Left colon (tissue), 1 donor: ENCODE measurements around the genes PAM16, DNAJA3 and C16orf96.

DNA sequence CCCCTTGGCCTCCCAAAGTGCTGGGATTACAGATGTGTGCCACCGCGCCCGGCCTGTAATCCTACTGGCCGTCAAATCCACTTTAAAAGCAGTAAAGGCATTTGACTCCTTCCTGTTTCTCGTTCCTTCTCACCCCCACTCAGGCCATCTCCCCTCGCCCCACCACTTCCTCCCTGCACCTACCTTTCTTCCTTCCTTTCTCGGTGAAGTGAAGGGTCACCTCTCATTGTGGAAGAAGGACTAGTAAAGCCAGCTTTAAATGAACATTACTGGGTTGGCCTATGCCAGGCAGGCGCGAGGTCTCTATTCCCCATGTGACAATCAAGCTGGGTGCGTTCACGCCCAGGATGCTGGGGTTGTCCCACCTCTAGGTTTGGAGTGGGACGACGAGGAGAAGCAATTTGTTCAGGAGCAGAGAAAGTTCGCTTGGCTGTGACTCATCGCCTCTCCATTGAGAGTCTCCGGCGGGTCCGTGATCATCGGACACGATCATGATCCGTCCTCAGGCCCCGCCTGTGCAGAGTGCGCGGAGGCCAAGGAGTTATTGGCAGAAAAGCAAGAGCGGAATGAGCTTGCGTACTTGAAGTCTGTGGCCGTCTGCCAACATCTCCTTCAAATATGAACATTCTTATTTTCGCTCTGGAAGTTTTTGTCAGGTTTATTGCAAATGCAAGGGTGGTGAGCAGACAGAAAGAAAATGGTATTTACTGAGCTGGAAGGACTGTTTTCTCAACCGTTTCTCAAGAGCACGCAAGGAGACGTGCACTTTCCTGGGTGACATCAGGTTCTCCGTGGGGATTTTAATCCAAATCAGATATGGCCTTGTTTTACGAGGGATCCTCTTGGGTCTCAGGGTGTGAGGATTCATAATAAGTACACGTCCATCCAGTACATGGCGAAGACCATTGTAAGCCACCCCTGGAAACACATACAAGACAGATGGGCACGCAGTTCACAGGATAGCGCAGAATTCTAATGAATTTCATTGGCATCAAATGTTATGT, 69.9 kb upstream of the CREBBP start:
- PRO-cap, result no peak

DNA sequence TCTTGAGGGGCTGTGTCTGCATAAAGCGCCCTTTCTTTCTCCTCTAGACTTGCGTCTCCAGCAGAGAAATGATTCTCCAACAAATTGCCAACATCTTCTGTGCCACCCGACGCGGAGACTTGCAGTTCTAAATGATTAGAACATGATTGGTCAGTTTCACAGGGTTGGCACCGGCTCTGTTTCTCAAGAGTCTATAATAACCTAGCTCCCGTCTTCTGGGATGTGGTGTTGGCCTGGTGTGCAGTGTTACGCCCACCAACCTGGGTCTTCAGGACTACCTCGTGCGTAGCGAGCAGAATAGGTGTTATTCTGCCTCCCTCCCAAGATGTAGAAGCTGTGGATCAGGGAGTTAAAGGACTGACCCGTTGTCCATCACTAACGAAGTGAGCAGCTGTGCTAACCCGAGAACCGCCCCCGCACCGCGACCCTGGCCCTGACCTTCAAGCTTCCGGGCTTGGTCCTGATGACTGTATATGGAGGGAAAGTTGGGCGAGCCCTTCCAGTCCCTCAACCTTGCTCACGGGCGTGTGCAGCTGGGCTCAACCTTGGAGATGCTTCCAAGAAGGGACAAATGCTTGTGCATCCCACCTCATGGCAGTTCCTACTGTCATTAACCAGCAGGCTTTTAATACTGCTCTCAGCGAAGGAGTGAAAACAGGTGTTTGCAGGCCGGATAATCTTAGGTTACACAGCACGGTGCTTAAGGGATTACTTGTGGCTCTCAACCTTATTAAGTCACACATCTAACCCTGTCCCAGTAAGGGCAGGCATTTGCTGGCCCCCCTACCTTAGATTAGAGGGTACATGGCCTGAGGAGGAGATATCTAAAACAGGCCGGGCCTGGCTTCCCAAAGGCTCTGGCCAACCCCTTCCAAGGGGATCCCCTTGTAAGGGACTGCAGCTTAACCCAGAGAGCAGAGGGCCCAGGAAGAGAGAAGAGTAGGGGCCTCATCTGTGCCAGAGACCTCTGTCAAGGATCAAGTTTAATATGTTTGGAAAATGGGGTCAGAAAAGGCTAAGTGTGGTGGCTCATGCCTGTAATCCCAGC, 33.6 kb downstream of the SRL start:
- PRO-cap, result no peak

DNA sequence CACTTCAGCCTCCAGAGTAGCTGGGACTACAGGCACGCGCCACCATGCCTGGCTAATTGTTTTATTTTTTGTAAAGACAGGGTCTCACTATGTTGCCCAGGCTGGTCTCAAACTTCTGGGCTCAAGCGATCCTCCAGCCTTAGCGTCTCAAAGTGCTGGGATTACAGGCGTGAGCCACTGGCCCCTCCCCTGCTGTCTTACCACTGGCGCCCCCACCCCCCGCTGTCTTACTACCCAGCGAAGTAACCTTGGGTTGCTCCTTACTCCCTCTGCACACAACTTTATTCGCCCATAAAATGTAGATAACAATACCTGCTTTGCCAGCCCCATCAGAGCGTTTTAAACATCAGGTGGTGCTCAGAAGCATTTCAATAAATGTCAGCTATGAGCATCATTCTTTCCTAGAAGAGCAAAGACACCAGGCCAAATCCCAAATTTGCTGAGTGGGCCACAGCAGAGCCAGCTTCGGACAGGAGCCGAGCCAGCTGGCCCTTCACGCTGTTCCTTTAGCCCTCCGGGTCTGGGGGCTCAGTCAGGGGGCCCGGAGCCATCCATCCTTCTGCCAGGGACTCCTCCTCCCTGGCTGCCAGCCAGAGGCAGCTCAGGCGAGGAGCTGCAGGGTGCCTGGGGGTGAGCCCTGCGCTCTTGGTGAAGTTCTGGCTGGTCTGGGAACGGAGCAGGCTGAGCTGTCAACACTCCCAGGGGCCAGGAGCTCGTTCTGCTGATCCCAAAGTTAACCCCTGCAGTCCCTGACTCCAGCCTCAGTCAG, 24.3 kb downstream of the SRL start:
- PRO-cap, result no peak

DNA sequence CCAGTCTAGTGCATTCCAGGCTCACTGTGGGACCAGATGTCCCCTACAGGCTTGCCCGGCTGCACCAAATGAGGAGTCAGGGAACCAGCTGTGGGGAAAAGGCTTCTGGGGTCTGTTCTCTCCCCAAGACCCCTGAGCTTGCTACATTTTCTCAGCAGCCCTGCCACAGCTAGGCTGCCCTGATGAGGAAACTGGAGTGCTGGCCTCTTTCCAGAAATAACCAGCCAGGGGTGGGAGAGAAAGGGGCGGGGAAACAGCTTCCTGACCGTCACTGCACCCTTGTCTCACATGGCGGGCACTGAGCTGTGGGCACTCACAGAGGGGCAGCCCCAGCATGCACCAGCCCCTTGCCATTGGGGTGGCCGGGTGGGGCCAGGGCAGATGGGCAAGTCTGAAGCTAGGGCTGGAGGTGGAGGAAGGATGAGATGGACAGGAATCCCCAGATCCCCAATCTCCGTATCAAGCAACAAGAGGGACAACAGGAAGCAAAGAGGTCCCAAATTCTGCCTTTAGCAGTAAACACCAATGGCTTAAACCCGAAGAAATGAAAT, 2.8 kb downstream of the SRL start:
- PRO-cap, result no peak

DNA sequence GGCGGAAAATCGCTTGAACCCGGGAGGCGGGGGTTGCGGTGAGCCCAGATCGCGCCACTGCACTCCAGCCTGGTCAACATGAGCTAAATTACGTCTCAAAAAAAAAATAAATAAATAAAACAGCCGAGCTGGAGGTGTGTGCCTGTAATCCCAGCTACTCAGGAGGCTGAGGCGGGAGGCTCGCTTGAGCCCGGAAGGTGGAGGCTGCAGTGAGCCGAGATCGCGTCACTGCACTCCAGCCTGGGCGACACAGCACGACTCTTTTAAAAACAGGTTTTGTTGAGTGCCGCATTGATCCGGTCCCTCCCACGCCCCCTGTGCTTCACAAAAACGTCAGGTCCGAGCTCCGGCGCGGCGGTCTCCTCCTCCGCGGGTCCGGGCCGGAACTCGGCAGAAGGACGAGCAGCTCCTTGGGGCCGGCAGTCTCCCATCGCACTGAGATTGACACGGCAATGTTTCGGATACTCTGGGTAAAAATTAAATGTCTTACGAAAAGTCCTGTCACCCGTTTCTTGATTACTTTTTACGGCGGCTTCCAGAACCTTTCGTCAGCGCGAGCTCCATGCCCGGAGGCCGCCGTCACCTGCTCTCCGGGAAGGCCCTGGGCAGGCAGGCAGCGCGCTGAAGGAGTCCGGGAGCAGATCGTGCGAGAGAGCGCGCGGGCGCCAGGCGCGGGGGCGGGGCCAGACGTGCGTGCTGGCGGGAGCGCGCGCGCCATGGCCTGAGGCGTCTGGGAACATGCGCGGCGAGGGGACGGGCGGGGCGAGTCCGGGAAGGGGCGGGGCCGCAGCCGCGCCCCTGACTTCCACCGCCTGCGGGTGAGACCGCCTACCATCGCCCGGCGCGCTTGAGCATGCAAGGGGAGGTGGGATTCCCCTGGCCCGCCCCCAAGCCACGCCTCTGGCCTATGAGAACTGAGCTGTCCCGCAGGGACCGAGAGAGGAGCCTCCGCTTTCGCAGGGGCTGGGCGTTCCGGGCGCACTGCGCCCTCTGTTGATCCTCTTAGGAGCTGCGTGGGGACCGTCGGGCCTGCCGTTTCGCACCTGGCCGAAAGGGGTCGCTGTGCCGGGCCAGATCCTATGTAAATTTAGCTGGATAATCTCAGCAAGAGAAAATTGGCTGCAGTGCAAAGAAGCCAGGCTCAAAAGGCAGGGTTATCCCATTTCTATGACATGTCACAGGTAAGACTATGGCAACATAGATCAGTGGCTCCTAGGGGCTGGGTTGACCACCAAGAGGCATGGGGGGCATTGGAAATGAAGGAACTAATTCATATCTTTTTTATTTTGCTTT, 11.7 kb upstream of the SRL start:
- PRO-cap, result unidirectional peak, plus-strand start at position 393 of the sequence; unidirectional peak, minus-strand start at position 585 of the sequence

DNA sequence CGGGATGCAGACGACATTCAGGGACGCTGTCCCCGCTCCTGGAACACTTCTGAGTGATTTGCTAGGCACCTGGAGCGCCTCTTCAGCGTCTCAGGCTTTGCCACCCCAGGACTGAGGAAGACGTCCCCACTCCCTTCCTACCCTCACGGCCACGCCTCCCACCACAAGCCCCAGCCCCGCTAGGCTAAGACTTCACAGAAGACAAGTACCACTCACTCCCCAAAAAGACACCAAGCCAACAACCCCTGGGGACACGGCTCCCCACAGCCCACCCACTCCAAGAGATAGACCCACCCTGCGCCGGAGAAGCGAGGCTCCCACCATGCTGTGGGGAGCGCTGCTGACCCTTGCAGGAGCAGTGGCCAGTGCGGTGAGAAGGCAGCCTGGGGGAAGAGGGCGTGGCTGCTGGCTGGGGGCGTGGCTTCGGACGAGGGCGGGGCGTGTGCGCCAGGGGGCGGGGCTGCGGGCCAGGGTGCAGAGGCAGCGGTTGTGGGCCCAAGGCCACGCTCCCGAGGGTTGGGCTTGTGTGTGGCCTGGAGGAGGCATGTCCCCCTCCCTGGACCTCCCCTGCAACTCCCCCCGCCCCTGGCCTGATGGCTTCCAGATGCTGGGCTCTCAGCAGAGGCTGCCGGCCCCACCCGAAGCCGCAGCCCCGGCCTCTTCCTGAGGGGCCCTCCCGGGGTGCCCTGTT, 9.3 kb downstream of the TFAP4 start:
- PRO-cap, result no peak

DNA sequence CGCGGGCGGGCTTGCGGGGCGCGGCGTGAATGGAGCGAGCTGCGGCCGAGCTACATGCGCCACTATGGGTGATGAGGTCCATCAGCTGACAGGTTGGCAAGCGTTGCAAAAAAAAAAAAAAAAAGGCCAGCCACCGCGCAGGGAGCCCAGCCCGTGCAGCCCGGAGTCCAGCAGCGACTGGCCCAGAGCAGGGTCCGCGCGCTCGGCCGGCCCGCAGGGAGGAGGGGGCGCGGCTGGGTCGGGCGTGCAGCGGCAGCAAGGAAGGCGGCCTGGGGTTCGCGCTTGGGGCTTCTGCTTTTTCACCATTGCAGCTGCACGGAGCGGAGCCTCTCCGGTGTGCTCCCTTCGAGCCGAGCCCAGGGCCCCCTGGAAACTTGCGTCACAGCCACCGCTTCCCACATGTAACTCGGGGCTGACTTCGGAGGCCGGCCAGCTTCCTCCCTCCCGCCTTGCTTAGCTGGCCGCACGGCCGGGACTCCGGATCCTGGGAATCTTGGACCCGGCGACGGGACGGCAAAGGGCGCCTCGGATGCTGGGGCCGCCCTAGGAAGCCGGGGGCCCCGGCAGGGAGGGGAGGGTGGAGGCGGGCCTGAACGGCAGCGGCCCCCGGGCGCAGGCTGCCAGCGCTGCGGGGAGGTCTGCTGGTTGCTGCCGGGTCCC, 531 bp upstream of the TFAP4 start:
- PRO-cap, result bidirectional peak, plus-strand start at position 170 of the sequence, minus-strand start outside the sequence; bidirectional peak, plus-strand start at position 432 of the sequence, minus-strand start at position 368 of the sequence

DNA sequence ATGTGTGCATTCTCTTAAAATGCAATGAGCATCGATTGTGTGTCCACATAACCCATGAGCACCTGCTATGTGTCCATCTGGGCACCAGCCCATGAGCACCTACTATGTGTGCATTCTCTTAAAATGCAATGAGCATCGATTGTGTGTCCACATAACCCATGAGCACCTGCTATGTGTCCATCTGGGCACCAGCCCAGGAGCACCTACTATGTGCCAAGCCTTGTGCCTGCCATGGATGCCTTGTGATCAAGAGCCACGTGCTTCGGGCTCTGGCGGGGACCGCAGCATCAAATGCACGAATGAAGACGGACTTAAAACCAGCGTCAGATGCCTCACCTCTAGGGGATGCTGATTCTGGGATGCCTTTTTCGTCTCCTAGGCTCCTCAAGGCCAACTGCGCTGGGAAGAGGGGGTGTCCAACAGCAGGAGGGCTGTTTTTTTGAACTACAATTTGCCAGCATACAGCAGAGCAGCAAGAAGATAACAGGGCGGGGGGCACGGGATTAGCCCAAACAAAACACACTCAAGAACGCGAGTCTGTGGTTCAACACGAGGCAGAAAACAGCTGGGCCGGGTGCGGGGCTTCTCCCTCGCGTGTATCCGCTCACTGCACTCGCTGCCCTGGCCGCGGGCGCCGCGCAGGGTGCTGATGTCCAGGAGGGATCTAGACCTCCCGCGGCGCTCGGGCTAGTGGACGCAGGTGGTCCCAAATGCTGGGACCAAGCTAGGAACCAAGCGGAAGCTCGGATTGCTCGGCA, 1.3 kb upstream of the GLIS2 start:
- PRO-cap, result no peak

GRCh38 chr16:4339224-4339958, 11.7 kb downstream of the PAM16 start:
- PRO-cap, result no peak

GRCh38 chr16:4344137-4344731, 6.9 kb downstream of the PAM16 start:
- PRO-cap, result no peak

DNA sequence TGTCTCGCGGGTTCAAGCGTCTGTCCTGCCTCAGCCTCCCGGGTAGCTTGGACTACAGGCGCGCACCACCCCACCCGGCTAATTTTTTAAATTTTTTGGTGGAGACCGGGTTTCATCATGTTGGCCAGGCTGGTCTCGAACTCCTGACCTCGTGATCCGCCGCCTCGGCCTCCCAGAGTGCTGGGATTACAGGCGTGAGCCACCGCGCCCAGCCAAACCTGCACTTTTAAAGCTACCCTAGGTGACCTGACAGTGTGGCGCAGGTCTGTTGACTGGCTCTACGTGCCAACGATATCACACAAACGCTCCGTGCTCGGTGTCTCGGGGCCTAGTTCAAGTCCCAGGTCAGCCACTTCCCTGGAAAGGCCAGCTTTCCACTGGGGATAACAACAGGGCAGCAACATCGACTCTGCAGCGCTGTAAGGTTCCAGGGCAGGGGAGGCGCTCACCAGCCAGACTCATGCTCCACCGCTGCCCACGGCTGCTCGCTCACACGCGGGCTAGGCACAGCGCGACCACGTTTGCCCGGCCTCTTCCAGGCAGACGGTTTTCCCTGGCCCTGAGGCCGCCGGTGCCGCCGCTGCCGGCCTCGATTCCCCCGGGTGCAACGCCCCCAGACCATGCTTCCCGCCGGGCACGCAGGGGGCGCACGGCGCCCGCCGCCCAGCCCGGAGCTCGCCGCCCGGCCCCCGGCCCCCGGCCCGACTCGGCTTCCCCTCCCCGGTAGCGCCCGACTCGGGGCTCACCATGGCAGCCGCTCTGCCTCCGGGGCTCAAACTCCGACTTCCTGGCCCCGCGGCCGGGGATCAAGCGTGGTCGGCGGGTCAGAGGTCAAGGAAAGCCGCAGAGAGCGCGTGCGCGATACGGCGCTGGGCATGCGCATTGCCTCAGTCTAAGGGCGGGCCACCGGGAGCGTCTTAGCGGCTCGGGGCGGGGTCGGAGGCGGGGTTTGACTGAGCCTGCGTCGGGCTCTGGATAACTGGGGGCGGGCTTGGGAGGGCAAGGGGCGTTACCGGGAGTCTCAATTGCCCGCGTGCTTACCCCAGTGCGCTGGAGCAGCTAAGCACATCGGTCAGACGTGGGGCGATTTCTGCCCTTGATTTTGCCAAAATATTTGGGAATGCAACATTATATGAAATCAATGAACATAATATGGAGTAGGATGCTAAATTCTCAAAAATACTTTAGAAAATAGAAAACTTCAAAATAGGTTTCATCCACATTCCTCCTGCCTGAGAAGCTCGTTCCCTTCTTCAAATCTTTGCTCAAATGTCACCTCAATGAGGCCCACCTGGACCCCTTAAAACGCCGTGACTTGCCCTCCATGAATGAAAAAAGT, at the start of gene PAM16:
PAM16 (minus strand) TSS at position 836 of the 1,339 bp plus-strand sequence.
- PRO-cap, result unidirectional peak, minus-strand start at position 761 of the sequence

DNA sequence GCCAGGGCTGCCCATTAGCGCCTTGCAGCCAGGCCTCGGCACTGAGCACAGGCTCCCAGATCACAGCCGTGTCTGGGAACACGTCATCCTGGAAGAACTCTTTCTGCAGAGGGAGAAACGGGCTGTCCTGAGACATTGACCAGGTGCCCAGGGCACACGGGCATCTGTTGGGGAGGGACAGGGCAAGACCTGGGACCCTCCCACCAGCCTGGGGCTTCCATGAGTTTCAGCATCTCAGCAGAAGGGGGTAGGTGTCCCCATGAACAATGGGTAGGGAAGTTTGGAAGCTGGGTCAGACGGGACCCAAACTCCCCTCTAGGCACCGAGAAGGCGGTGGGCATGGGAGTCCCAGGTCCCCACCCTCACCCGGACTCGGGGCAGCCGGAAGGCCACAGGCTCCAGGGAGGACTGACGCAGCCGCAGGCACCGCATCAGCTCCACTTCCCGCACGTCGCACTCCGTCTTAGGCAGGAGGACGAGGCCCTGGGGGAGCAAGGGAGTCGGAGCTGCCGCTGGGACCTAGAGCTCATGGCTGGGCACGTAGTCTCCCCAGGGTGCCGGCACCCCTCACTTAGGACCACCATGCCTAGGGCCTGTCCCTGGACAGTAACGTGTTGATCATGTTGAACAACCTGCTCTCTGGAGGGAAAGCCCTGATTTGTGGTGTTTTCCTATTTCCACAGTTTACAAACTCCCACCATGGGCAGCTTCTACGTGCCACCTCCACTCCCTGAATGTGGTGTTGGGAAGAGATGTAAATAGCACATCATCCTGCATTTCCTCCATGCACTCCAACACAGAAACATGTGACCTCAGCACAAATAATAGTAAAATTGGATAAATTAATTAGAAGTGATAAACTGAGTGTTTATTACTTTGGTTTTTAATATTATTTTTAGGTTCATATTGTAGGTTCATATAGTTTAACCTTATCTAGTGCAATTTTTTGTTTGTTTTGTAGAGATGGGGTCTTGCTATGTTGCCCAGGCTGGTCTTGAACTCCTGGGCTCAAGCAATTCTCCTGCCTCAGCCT, 7.2 kb upstream of the PAM16 start:
- PRO-cap, result no peak

GRCh38 chr16:4369013-4369344, 2.7 kb upstream of the VASN start:
- PRO-cap, result no peak

- PRO-cap, result no peak
These were observed 5.2 kb downstream of the VASN start for GRCh38 chr16:4376628-4377540.

GRCh38 chr16:4379012-4379415, 7.4 kb downstream of the VASN start:
- PRO-cap, result no peak

DNA sequence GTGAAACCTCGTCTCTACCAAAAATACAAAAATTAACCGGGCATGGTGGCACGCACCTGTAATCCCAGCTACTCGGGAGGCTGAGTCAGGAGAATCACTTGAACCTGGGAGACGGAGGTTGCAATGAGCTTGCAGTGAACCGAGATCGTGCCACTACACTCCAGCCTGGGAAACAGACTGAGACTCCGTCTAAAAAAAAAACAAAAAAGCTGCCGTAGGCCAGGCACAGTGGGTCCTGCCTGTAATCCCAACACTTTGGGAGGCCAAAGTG, 19.2 kb downstream of the CORO7 start:
- PRO-cap, result no peak

DNA sequence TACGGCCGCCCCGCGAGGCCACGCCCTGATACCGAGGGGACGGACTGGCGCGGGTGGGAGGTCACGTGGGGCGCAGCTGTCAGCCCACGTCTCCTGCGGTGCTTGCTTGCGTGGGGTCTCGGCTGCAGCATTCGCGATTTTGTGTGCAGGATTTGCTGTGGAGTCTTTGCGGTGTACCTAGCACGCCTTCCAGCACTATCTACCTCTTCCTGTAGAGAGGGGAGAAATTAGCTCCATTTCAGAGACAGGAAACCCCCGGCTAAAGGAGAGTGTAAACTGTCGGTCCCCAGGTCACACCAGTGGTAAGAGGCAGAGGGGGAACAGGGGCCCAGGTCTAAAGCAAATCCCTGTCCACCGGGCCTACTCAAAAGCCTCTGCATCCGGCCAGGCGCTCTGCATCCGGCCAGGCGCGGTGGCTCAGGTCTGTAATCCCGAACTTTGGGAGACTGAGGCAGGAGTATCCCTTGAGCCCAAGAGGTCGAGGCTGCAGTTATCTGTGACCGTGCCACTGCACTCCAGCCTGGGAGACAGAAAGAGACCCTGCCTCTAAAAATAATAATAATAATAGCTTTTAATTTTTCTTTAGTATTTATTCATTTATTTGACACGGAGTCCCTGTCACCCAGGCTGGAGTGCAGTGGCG, 478 bp upstream of the CORO7 start:
- PRO-cap, result bidirectional peak, plus-strand start at position 98 of the sequence, minus-strand start outside the sequence

DNA sequence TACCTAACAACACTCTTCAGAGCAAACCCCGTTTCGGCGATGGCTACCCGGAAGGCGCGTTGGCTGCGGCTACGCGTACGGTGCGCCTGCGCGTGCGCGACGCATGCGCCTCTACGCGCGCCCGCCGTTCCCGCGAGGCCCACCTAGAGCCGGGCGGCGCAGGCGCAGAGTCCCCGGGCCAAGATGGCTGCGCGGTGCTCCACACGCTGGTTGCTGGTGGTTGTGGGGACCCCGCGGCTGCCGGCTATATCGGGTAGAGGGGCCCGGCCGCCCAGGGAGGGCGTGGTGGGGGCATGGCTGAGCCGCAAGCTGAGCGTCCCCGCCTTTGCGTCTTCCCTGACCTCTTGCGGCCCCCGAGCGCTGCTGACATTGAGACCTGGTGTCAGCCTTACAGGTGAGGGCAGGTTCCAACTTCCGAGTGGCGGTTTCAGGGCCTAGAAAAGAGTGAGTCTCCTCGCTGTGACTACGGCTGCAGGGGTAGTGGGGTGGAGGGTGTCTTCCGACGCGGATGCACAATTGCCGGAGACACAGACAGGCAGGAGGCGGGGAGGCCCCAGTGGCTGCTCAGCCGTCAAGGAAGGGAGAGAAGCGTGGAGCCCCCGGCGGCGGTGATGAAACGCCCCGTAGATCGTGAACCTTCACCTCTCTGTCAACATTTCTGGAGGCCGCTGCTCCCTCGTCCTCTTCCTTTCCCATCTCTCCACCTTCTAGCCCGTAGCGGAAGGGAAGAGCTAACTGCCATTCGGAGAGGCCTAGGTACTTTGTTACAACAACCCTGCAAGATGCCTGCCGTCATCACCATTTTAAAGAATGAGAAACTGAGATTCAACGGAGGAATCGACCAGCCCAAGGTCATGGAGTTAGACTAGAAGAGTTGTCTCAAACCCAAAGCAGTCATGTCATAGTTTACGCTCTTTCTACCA, at the start of gene DNAJA3:
DNAJA3 (plus strand) TSS at position 170 of the 923 bp plus-strand sequence.
- PRO-cap, result bidirectional peak, plus-strand start at position 170 of the sequence, minus-strand start at position 41 of the sequence

DNA sequence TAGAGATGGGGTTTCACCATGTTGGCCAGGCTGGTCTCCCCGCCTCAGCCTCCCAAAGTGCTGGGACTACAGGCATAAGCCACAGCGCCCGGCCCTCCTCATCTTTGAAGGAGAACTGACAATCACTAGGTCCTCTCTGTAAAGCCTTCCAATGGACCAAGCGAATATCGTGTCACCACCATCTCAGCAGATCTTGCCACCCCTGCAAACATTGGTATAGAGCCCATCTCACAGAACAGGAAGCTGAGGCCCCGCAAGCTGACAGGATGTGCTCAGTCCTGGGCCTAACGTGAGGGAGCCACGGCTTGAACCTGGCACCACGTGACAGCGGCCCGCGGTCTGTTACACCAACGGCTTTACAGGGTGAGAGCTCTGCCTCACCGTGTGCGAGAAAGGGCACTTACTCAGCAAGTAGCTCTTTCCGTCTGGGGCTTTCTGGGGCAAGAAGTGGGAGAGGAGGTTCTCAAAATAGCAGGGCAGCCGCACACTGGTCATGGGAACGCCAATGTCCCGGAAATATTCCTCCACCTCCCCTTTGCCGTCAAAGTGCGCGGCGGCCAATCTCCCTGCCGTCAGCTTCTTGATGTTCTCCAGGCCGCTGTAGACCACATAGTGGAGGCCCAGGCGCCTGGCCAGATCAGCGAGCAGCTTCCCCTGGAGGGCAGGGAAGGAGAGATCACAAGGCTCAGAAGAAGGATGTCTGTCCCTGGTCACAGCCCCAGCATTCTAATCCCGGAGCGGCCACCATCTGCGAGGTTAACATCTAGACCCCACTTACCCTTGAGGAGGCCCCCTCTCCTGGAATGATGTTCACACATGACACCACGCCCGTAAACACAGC, 8.5 kb downstream of the NMRAL1 start:
- PRO-cap, result no peak

DNA sequence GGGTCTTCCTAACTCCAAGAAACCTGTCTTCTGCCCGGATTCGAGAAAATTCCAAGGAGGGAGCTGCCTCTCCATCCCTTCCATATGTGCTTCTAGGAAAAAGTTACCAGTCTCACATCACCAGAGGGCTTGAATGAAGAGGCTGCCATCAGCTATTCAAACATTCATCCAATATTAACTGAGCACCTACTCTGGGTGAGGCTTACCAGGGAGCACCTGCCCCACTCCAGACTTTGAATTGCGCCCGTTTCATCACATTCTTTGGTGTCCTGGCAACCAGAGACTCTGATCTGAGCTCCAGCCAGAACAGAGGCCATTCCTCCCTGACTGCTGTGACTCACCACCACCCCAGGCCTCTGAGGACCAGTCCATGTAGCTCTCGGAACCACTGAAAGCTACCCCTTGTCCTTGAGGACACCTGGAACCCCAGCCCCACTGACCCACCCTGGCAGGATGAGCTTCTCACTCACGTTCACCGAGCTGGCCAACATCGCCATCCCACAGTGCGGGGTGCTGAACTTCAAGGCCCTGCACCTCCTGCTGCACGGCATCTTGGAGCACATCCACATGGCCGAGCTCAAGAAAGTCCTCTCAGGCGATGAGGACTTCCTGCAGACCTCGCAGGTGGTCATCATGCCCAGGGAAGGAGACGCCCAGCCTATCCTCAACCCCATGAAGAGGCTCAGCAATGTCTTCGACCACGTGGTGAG, at the start of gene C16orf96:
C16orf96 (plus strand) TSS at position 304 of the 710 bp plus-strand sequence.
- PRO-cap, result no peak